ENCODE measurements around the genes LRRC25 and TMEM59L.

DNA sequence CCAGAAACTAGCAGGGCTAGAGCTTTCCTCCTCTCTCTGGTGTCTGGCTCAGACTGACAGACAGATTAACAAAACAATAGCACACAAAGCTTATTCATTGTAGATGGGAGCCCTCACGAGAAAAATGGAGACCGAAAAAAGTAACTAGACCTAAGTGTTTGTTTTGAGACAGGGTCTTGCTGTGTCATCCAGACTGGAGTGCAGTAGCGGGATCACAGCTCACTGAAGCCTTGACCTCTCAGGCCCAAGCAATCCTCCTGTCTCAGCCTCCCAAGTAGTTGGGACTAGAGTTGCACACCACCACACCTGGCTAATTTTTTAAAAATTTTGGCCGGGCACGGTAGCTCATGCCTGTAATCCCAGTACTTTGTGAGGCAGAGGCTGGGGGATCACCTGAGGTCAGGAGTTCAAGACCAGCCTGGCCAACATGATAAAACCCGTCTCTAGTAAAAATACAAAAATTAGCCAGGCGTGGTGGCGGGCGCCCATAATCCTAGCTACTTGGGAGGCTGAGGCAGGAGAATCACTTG lies 7.2 kb upstream of the MPV17L2 start:
- RRBS, result no CpG with 5 or more reads among the region's 9 CpGs

DNA sequence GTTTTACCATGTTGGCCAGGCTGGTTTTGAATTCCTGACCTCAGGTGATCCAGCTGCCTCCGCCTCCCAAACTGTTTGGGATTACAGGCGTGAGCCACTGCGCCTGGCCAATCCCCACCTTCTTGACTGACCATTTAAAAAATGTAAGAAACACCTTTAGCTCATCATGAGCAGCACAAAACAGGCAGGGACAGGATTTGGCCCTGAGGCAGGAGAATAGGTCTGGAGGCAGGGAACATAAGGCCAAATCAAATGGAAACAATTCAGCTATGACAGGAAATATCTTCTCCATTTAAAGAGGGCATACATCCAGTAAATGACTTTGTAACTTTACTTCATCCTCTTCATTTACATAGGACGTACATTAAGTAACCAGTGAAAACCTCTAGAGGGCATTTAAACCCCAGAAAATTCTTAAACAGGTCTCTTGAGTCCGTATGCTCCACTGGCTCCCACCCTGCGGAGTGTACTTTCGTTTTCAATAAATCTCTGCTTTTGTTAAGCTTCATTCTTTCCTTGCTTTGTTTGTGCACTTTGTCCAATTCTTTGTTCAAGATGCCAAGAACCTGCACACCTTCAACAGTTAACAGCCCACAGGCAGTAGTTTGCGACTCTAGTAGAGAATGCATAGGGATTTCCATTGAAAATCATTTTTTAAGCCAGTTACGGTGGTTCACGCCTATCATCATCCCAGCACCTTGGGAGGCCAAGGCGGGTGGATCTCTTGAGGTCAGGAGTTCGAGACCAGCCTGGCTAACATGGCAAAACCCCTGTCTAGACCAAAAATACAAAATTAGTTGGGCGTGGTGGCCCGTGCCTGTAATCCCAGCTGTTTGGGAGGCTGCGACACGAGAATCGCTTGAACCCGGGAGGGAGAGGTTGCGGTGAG lies 1.1 kb upstream of the MPV17L2 start:
- RRBS, result no CpG with 5 or more reads among the region's 19 CpGs

GRCh38 chr19:18196743-18197735 lies 4.0 kb downstream of the MPV17L2 start:
- RRBS, result no CpG with 5 or more reads among the region's 35 CpGs

DNA sequence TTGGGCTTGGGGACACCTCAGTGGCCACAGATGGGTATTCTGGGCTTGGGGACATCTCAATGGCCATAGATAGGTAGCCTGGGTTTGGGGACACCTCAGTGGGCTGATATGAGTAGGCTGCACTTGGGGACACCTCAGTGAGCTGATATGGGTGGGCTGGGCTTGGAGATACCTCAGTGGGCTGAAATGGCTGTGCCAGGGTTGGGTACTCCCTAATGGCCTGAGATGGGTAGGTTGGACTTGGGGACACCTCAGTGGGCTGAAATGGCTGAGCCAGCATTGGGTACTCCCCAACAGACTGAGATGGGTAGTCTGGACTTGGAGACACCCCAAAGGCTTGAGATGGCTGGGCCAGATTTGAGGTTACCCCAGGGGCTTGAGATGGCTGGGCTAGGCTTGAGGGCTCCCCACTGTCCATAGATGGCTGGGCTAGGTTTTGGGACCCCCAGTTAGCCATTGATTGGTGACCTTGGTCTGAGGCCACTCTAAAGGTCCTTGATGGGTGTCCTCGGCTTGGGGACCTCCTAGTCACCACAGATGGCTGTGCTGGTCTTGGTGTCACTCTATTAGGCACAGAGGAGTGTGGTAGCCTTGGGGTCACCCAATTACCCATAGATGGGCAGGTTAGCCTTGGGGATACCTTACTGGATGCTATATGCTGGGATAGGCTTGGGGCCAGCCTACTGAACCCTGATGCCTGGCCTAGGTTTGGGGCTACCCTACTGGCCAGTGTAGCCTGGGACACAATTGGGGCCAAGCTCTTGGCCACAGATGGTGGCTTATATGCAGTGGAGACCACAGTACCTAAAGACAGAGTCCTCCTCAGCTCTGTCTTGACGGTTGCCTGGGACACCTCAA lies 12.0 kb downstream of the IQCN start:
- RRBS, result no CpG with 5 or more reads among the region's 2 CpGs

- RRBS, result no CpG with 5 or more reads among the region's 23 CpGs
These were observed 8.8 kb upstream of the JUND start for GRCh38 chr19:18289789-18291019.

DNA sequence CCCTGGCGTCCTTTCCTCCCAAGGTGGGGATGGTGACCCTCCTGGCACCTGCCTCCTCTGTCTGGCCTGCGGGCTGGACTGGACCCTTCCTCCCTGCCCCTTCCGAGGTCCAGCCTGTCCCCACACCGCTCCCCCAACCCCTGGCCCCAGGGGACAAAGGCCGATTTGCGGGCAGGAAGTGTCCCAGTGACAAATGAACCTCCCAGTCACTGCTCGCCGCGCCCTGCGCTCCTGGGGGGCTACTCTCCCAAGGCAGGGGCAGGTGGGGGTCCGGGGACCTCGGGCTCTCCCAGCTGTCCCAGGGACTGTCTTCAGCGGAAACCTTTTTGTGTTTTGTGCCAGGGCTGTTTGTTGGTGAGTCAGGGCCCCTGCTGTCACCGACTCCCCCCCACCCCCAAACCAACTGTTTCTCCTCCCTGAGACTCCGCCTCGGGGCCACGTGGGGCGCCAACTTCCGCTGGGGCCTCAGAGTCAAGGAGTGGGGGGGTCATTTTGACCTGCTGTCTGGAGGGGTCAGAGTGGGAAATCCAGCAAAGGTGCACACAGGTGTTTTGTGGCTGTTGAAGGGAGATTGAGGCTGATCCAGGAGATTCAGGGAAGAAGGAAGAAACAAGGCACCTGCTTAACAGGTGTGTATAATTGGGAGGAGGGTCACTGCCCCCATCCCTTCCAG lies 712 bp downstream of the PGPEP1 start:
- RRBS, result no CpG with 5 or more reads among the region's 19 CpGs

GRCh38 chr19:18346100-18346532 lies 5.7 kb downstream of the PGPEP1 start:
- RRBS, result no CpG with 5 or more reads among the region's 8 CpGs

- RRBS, result no CpG with 5 or more reads among the region's 16 CpGs
These were observed at the start of gene LRRC25 for GRCh38 chr19:18397533-18398095. Gene LRRC25 (minus strand): TSS chr19:18397622.

DNA sequence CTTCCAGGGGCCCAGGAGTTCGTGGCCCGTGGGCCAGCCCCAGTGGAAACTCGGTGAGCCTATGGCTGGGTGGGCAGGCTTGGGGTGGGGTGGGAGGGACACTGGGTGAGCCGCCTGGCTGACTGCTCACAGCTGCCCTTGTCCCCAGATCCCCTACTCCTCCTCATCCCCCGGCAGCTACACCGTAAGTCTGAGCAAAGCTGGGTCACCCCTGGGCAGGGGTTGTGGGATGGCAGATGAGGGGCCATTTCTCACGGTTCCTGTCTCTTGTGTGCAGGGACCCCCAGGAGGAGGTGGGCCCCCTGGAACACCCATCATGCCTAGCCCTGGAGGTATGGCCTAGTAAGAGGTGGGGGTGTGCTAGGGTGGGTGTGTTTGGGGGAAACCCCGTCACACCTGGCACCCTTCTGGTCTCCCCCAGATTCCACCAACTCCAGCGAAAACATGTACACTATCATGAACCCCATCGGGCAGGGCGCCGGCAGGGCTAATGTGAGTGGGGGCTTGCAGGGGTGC lies 5.3 kb downstream of the ISYNA1 start:
- RRBS, result no CpG with 5 or more reads among the region's 12 CpGs

DNA sequence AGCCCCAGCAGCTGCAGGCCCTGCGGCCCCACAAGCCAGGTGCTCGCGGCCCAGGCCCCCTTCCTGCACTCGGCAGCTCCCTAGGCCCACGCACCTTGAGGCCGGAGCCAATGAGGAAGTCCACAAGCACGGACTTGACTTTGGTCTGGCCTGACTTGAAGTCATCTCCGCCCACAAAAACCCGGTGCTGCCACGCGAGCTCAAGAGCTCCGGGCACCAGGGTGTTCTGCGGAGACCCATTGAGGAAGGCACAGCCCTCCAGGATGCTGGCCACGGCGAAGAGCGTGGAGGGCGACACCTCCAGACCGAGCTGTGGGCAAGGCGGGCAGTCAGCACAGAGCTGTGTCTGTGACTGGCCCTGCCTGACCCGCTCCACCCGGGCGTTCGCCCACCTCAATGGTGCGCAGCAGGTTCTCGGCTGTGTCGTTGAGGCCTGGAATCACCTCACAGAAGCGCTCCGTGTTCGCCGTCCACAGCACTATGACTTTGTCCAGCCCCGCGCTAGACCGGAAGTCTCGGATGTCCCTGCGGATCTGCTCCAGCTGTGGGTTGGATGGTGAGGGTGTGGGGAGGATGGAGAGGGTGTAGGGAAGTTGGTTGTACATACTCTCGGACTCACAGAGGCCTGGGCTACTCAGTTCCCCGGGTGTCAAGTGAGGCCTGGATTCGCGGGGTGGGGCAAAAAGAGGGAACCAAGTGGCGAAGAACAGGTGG lies 1.8 kb downstream of the ISYNA1 start:
- RRBS, result 83% methylated on average over 4 of the region's 40 CpGs

DNA sequence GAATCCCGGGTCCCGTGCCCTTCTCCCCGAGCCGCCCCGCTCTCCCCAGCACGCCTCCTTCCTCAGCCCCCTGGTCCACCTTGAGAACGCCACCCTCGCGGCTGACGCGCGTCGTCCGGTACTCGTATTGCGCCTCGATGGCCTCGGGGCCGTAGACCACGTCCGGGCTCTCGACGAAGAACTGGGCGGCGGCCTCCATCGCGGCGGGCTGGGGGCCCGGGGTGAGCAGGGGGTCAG lies 234 bp downstream of the ISYNA1 start:
- RRBS, result 2% methylated on average over 28 of the region's 29 CpGs

DNA sequence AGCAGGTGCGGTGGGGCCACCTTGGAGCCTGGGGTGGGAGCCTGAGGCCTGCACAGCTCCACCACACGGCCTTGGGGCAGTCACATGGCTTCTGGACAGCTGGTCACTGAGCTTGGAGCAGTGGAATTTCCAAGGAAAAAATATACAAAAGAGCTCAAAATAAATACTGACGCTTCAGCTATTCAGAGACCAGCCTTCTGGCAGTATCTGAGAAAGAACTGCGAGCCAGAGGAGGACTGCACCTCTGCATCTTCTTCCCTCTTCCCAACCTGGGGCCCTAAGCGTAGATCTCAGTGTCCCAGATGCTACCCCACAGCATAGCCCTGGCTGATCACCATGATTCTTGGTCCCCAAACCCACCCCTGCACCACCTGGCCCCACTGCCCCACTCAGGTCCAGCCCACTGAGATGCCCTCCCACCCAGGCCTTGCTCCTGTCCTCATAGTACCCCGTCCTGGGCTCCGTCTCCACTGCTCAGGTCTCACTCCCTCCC lies 35.6 kb upstream of the ISYNA1 start:
- RRBS, result no CpG with 5 or more reads among the region's 7 CpGs

GRCh38 chr19:18495159-18495876 lies 26.6 kb downstream of the ELL start:
- RRBS, result no CpG with 5 or more reads among the region's 16 CpGs

- RRBS, result no CpG with 5 or more reads among the region's 15 CpGs
These were observed 20.2 kb downstream of the ELL start for GRCh38 chr19:18501572-18502206.

- RRBS, result no CpG with 5 or more reads among the region's 9 CpGs
These were observed 3.3 kb downstream of the ELL start for GRCh38 chr19:18518560-18519061.

DNA sequence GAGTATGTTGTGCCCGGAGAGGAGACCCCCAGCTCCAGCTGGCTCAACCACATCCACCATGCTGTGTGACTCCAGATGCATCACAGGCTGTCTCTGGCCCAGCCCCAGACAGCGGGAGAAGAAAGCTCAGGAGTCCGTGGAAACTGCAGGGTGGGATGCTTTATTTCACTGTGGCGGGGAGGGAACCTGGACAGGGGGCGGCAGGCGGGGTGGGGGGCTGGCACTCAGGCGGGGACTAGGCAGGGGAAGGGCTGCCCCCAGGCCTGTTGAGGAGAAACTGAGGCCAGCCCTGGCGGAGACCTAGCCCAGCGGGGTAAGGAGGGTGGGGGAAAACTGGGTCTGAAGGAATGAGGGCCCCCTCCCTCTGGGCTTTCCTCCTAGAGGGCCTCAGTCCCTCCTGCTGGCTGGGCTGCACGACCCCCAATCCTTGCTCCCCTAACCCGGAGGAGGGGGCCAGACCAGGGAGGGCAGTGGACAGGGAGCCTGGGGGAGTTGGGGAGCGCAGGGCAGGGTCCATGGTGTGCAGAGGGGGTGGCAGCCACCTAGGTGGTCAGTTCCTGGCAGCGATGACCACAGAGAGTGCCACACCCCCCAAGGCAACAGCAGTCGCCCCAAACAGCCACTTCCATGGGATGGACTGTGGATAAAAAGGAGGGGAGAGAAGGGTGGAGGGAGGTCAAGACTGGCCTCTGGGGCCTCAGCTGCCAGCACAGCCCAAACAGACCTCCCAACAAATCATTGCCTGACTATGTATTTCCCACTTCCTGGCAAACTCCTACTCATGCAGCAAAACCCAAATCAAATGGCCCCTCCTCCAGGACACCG lies 10.0 kb upstream of the ELL start:
- RRBS, result no CpG with 5 or more reads among the region's 15 CpGs

DNA sequence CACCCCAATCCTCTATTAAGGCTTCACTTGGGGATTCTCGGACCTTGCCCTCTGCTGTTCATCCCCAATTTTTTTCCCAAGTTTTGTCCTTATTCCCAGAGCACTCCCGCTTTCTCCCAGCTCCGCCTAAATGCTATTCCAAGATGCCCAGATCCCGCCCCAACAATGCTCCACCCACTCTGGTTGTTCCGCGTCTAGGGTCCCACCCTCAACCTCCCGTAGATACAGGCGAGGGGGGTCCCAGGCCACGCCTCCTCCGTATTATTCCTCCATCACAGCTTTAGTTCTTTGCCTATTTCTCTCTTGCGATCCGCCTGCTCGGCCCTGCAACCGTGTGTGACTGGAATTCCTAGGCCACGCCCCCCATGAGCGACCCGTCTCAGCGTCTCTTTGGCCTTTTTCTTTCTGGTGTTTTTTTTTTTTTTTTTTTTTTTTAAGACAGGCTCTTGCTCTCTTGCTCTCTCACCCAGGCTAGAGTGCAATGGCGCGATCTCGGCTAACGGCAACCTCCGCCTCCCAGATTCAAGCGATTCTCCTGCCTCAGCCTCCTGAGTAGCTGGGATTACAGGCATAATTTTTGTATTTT lies 1.3 kb downstream of the REX1BD start:
- RRBS, result no CpG with 5 or more reads among the region's 24 CpGs

DNA sequence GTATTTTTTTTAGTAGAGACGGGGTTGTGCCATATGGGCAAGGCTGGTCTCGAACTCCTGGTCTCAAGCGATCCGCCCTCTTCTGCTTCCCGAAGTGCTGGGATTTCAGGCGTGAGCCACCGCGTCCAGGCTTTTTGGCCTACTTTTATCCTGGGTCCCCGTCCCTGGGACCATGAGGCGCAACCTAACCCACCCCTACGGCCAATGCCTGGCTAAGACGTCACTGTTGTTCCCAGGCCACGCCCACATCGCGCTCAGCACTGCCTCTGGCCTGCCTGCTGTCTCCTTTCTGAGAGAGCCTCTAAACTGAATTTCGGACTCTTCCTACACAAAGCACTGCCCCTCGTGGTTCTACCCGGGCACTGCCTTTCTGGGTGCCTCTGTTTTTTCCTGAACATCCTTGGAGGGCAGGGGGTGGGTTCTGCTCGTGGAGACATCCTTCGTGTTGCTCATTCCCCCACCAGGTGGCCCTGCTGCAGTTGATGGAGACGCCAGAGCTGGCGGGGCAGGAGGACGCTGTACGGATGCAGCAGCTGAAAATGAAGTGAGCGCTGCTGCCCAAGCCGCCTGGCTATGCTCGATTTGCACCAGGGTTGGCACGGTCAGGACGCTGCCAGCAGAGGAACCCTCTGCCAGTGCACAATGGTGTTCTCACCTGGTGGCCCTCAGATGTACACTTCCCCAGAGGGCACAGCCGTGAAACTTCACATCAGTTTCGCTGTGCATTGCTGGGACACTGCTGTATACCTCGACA lies 2.0 kb downstream of the REX1BD start:
- RRBS, result no CpG with 5 or more reads among the region's 32 CpGs

DNA sequence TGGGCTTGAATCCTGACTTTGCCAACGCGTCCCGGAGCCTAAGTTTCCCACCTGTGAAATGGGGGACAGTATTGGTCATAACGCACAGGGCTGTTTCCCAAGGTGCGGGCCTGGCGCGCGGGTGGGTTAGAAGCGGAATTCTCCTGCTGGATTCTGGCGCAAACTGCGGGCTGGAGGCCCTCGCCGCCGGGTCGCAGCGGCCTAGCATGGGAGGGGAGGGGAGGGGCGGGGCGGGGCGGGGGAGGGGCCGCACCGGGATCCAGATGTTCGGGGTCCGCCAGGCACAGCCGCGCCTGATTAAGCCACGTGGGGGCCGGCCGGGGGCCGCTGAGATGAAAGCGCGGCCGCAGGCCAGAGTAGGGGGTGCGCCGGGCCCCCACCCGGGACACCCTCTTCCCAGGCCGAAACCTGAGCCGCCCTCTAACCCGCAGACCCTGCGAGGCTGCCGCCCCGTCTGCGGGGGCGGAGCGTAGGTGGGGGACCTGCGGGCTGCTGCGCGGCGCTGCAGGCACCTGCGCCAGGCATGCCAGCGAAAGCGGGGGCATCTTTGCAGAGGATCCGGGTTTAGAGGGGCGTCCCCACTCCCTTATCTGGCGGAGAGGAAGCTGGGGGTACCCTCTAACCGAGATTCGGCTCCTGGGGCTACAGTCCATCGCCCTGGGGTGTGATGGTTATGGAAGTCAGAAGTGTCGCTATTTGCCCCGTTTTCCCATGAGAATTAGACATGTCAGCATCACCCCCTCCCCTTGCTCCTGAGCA lies 1.0 kb upstream of the TMEM59L start:
- RRBS, result 1% methylated on average over 18 of the region's 59 CpGs

DNA sequence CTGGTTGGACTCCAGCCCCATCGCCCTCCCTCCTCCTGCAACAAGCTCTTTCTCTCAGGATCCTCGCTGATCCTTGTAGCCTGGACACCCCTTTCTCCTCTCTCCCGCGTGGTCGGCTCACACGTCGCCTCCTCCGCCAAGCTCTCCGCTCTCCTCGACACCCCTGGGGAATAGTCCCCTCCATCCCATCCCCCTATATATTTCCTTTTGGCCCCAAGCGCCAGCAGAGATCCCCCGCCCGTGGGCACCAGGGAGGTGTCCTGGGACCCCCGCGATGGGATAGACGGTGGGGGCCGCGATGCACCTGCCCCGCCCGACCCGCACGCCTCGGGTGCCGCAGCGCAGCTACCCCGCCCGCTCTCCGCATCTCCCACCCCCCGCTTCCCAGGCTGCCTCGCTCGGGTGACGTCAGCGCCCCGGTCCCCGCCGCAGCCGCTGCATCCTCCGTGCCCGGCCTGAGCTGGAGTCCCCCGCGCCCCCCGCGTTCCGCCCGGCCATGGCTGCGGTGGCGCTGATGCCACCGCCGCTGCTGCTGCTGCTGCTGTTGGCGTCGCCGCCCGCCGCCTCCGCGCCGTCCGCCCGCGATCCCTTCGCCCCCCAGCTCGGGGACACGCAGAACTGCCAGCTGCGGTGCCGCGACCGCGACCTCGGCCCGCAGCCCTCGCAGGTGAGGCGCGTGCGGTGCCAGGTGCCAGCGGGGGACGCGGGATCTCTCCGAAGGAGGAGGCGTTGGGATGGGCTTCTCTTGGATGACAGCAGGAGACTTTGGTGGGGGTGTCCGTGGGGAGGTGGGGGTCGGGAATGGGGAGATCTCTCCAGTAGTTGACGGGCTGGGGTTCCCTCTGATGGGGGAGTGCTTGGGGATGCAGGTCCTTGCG lies at the start of gene TMEM59L:
TSS of gene TMEM59L (plus strand) at position 408 of the 878 bp plus-strand sequence.
- RRBS, result 2% methylated on average over 7 of the region's 83 CpGs